Left lobe of liver (tissue), 1 donor: ENCODE data around the genes DUSP8, KRTAP5-3 and PRR33.

DNA sequence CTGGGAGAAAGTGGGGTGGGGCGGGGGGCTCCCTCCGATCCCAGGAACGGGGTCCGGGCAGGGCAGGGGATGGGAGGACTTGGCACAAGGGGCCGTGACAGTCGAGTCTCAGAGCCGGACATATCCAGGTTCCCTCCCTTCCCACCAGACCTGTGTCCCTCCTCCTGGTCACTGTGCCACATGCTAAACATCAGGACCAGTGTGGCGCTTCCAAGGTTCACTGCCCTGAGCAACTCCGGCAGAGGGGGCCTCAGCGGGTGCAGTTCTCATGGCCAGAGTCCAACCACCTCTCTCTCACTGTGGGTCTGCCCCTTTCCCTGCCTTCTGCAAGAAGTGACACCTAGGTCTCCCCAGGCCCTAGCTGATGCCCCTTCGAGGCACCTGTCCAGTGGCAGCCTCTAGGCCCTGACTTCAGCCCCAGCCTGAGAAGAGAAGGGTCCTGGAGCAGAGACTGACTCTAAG lies 2.0 kb downstream of the DUSP8 start:
- PRO-cap: no peak

DNA sequence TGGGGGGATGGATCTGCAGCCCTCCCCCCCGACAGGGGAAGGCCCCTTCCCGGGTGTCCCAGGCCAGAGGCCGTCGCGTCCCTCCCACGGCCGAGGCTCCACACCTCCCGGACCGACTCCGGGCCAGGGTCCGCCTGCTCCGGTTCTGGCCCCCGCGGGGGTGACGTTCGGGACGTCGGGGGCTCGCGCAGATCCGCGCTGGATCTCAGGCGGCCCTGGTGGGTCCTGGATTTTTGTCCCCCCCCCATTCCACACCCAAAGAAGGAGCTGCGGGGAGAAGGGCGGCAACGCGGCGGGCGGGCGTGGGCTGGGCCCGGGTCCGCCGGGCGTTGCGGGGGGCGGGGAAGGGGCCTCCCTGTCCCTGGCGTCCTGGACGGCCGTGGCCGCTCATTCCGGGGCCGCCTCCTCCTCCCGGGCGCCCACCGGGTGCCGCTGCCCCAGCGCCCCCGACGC lies 676 bp downstream of the DUSP8 start:
- PRO-cap: no peak

DNA sequence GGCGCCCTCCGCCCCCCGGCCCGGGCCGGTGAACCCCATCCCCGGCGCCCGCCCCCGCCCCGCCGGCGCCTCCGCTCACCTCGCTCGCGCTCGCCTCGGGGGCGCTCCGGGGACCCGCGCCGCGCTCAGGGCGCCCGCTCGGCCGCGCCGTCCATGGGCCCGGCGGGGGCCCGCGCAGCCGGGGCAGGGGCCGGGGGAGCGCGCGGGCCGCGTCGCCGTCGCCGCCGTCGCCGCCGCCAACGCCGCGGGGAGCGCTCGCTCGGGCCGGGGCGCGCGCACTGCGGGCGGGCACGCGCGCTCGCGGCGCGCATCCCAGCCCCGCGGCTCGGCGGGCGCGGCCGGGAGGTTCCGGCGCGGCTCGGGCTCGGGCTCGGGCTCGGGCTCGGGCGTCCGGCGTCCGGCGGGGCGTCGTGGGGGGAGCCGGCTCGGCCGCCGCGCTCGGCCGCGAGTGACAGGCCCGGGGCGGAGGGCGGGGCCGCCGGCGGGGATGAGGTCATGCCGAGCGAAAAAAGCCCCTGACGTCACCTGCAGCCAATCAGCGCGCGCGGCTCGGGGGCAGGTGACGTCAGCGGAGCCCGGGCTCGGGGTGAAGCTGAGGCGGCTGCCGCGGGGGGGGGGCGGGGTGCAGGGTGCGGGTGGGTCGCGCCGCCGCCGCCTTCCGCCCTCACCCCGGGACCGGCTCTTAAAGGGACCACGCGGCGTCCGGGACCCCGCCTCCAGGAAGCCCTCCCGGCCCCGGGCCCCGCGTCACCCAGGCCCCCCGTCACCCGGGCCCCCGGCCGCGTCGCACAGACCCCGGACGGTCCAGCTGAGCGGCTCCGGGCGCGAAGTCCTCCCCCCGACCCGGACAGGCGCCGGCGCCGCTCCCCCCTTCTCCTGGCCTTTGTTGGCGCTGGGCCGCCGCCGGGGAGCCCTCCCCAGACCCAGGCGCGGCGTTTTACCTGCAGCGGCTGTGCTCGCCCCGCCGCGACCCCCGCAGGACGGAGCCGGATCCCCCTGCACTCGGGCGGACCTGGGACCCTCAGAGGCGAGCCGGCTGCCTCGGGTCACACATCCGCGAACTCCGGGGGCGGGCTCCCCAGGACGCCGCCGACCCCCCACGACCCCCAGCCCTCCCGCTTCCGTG lies at the start of gene DUSP8:
DUSP8 (minus strand) TSS at position 450 of the 1,126 bp plus-strand sequence.
- PRO-cap: bidirectional peak, plus-strand start at position 667 of the sequence, minus-strand start at position 450 of the sequence

GRCh38 chr11:1608397-1608725 lies at the start of gene KRTAP5-3:
TSS of gene KRTAP5-3 (minus strand) at chr11:1608463.
- PRO-cap: no peak

- PRO-cap: no peak
Measured at GRCh38 chr11:1652690-1653606, 23.4 kb downstream of the KRTAP5-5 start.

GRCh38 chr11:1661771-1662431 lies 32.3 kb downstream of the KRTAP5-5 start:
- PRO-cap: bidirectional peak, plus-strand start at chr11:1661906, minus-strand start at chr11:1661598; bidirectional peak, plus-strand start at chr11:1662254, minus-strand start at chr11:1662104

DNA sequence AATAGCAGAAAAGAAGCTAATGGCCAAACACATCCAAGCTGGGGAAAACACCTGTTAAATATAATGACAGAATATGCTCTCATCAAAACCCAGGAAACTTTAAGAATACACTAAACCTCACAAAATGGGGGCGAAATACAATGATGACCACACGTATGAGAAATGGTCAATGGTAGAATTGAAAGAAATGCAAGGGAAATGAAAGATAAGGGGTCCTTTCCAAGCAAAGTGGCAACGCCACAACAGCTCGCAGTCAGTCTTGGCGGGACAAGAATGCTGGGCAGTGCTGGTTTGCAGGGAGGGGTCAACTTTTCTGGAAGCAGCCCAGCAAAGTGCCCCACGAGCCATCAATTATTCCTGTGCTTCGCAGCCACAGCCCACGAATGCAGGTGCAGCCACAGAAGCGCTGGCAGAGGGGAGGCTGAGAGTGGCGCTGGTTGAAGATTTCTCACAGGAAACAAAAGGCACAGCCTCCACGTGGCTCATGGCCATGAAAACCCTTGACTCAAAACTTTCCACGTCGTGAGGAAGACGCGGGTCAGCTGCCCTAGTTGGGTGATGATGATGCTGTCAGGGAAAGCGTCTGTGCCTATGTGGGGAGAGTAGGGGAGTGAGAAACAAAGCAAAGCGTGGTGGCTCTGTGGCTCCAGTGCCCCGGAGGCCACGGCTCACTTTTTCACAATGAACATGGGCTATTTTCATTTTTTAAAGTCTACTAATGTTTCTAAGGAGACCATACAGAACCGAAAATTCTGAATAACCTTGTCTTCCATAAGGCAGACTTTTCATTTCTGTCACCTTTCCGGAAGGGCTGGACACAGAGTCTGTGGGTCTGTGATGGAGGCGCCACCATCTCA lies 33.2 kb downstream of the KRTAP5-5 start:
- PRO-cap: unidirectional peak, minus-strand start at position 235 of the sequence

- PRO-cap: unidirectional peak, plus-strand start at chr11:1674402; bidirectional peak, plus-strand start at chr11:1674673, minus-strand start at chr11:1674537; bidirectional peak, plus-strand start at chr11:1674967, minus-strand start at chr11:1674869; bidirectional peak, plus-strand start at chr11:1675328, minus-strand start at chr11:1675067
Measured at GRCh38 chr11:1674341-1675282, 22.4 kb upstream of the KRTAP5-6 start.

- PRO-cap: no peak
Measured at GRCh38 chr11:1733858-1734485, 16.4 kb downstream of the IFITM10 start.

- PRO-cap: no peak
Measured at GRCh38 chr11:1747079-1747684, 3.2 kb downstream of the IFITM10 start.

GRCh38 chr11:1751246-1751523 lies 790 bp upstream of the IFITM10 start:
- PRO-cap: no peak

DNA sequence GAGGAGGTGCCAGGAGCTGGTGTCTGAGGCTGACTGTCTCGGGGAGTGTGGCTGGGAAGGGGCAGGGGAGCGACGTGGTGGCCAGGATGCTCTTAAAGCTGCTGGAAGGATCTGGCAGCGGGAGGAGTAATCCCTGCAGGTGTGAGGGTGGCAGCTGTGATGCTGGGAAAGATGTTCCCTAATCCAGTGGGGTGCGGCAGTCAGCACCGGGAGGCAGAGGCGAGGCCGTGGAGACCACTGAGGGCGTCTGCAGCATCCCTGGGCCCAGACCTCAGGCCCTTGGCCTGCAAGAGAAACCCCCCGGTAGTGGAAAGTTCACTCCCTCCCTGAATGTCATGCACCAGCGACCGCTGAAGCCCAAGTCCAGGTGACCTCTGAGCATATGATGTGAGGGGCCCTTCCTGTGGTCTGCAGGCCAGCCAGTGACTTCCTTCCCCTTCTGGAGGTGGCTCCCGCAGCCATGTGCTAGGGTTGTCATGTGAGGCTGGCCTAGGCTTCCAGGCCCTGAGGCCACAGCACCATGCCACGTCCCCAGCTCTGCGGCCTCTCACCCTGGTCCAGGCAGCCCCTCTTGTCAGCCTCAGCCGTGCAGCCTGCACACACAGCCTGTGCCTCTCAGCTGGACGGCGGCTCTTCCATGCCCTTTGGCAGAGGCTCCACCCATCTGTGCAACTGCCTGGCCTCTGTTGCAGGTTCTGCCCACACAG lies 17.3 kb upstream of the CTSD start:
- PRO-cap: no peak

GRCh38 chr11:1782760-1783372 lies 19.1 kb upstream of the CTSD start:
- PRO-cap: no peak

DNA sequence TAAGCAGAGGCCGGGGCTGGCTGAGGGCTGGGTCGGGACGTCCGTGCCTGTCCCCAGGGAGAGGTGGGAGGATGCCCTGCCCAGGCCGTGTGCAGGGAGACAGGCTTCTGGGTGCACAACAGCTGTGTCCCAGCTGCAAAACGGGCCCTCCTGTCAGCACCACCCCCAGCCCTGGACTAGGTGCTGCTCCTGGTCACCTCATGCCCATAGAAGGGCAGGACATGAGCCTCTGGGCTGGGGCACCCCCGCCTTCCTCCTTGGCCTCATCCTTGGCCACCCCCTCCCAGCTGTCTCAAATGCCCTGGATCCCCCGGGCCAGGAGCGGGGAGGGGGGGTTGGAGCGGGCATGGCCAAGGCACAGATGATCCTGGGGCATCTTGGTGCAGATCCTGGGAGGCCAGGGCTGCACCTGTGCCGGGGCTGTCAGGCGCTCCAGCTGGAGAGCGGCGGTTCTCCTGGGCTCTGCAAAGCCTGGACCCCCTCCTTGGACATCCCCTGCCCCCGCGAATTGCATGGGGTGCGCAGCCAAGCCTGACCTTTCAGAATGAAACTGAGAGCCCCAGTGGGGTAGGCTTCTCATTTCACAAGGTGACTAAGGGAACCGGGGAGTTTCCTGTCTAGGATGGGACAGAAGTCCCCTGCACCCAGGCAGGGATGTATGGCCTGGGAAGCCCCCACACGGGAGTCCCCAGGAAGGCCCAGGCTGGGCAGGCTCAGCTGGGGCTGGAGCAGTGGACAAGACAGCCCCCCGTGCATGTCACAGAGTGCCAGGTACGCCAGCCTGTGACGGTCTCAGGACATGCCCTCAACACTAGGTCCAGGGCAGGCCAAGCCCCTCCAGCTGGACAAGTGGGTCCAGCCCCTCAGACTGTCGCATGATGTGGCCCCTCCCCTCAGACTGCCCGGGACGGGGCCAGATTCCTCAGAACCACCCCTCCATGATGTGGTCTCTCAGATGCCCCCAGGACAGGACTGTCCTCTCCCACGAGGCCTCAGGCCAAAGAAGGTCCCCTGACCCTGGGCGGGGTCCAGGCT lies 2.0 kb downstream of the LSP1 start:
- PRO-cap: no peak

DNA sequence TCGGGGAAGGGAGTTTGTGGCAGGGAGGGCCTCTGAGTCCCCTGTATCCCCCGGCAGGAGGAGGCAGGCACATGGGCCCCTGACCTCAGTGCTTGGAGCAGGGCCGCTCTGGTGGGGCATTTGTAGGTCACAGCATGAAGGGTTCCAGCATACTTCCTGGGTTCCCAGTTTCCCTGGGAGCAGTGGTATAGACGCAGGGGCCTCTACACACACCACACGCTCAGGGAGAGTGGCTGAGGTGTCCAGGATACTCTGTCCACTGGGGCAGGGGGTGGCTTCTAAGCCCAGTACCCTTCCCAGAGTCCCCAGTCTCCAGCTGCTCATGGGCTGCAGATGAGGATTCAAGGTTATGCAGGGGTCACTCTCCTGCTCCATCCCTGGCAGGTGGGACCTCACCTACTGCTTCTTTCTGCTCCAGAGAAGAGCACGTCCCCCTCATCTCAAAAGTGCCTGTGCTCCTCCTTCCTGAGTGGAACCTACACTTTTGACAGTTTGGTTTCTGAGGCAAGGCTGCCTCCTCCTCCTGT lies 6.2 kb downstream of the LSP1 start:
- PRO-cap: no peak

- PRO-cap: no peak
Measured at GRCh38 chr11:1861709-1862475, 9.0 kb downstream of the LSP1 start.

GRCh38 chr11:1862747-1863003 lies 9.8 kb downstream of the LSP1 start:
- PRO-cap: no peak

- PRO-cap: no peak
Measured at GRCh38 chr11:1888217-1888770, 3.4 kb downstream of the PRR33 start.

- PRO-cap: no peak
Measured at GRCh38 chr11:1889706-1890132, 2.0 kb downstream of the PRR33 start.

DNA sequence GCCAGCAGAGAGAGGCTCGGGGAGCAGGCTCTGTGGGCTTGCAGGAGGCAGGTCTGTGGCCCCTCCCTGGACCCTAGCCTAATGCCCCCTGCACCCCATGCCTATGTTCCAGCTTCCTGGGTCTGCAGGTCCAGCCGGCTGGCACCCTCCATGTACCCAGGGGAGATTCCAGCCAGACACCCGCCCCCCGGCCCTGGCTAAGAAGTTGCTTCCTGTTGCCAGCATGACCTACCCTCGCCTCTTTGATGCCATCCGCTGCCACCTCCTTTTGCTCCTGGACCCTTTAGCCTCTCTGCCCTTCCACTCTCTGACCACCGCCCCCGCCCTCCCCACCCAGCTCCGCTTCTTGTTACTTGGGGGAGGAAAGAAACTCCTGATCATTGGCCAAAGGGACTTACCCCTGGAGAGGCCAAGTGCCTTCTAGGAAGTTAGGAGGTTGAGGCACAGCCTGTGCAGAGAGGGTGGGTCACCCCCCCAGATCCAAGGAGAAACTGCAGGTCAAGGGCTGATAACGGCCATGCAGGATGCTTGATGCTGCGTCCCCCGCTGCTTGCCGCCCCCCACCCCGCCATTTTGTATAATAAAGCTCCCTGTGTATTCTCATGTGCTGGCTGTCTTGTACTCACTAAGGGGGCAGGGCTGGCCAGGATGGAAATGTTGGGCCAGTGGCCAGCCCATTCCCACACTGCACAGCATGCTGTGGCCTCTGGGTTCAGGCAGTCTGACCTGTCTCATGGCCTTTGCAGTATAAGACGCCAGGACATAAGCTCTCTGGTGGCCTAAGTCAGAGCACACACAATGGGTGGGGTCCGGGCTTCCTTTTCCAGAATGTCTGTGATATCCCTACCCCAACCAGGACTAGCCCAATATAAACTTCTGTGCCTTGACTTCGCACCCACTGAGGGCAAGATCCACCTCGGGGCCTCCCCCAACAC lies at the start of gene PRR33:
PRR33 (minus strand) TSS at position 235 of the 935 bp plus-strand sequence.
- PRO-cap: no peak